Islet of Langerhans (tissue), 1 donor: ENCODE results near the gene USP24.

- RRBS: no CpG with 5 or more reads among the region's 7 CpGs
These were observed 14.9 kb upstream of the TMEM61 start for GRCh38 chr1:54965477-54965947.

GRCh38 chr1:55120467-55121126 is 81.2 kb downstream of the PCSK9 start:
- RRBS: no CpG with 5 or more reads among the region's 6 CpGs

- RRBS: no CpG with 5 or more reads among the region's 3 CpGs
These were observed 19.1 kb downstream of the USP24 start for GRCh38 chr1:55195962-55196495.

DNA sequence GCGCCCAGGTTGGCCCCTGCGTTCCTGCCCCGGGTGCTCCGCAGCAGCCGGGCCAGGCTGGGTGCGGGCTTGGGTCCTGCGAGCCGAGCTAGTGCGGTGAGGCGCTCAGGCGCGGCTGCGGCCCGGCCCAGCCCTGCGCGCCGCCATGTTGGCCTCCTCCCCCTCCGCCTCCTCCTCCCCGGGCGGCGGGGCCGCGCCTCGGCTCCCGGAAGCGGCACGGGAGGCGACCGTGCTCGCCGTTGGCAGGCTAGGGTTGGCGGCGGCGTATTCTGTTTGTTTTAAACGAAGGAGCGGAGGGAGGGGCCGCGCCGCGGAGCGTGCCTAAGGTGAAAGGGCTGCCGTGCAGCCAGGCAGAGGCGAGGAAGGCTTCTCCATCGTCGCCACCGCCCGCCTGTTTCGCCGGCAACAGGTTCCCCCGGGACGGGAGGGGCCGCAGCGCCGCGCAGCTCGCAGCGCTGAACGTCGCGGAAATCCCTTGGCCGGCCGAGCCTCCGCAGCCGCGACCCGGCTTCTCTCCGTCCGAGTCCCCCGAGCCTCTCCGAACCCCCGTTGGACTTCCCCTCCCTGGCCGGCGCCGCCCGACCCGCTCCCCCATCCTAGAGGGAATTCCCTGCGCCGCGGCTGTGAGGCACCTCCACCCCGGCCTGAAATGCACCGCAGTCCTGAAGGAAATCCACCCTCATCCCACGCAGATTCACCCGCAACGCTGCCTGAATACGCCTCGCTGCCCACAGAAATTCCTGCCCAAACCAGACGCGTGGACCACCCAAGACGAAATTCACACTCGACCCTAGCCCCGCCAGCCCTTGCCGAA is at the start of gene USP24:
TSS of gene USP24 (minus strand) at position 158 of the 814 bp plus-strand sequence.
- RRBS: 3% methylated on average over 44 of the region's 92 CpGs

DNA sequence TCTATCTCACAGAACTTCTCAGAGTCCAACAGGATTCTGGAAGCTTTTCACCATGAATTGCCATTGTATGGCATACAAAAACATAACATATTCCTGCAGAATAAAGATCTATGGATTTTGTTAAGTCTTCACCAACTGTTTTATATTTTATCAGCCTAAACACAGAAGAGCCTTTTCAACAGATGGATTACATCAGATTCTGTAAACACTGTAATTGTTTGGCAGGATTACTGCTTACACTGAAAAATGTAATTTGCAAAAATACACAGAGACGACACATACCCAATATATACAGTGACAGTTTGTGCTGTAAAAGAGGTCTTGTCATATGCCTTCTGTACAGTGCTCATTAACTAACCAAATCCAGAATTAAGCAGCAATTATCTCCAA is 618.2 kb upstream of the USP24 start:
- RRBS: no CpG with 5 or more reads among the region's 1 CpG

DNA sequence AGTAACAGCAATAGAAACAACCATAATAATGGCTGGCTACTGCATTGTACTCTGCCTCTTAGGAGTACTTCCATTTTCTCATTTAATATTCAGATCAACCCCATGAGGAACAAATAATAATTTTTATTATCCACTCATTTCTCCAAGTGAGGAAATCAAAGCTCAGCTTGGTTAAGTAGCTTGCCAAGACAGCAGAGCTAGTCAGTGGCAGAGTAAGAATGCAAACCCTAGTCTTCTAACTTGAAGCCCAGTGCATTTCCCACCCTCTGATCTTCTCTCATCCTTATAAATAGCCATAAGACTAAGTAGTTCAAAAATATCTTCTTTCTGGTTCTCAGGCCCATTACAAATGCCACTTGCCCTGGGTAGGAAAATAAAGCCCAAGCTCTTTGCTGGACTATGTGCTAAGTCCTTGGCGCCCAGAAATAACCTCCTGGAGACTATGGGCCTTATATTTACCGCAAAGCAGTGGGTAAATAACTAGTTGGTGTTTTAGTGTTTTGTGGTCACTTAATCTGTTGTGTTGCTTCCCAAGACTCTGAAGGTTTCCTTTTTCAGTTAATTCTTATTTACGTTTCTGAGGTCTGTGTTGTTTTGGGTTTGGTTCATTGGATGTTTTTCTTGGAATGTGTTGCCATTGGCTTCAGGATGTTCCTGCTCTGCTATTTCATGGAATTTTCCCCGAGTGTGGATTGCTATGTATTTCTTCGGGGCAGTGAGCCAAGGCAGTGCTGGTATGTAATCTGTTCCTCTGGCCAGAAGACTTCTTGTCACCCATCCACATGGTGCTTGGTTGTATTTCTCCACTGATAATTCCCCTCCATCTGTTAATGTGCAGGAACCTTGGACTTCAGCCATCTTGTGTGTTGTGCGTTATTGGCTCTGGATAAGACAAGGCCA is 505.6 kb downstream of the PLPP3 start:
- RRBS: no CpG with 5 or more reads among the region's 6 CpGs

DNA sequence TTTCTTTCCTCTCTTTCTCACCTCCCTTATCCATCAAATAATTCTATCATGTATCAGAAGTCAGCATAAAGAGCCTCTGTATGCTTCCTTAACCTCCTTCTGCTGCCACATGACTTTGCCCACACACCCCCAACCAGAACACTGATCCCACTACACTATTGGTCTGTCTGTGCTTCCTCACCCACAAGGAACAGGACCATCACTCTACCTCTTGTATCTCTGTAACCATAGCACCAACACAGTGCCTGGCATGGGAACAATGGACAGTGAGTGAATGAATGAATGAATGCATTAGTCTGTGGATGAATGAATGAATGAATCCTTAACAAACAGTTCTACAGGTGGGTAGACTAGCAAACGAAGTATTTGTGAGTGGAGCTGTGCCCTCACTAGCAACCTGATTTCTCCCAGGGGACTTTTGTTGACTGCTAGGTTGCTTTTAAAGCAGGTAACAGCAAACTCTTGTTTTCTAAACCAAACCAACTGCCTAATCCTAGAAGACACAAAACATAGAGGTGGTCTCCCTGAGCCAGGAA is 199.6 kb downstream of the PLPP3 start:
- RRBS: no CpG with 5 or more reads among the region's 1 CpG

- RRBS: 5% methylated on average over 27 of the region's 64 CpGs
These were observed 101.9 kb downstream of the PLPP3 start for GRCh38 chr1:56477131-56478192.

GRCh38 chr1:56516036-56517509 is 62.8 kb downstream of the PLPP3 start:
- RRBS: no CpG with 5 or more reads among the region's 10 CpGs

DNA sequence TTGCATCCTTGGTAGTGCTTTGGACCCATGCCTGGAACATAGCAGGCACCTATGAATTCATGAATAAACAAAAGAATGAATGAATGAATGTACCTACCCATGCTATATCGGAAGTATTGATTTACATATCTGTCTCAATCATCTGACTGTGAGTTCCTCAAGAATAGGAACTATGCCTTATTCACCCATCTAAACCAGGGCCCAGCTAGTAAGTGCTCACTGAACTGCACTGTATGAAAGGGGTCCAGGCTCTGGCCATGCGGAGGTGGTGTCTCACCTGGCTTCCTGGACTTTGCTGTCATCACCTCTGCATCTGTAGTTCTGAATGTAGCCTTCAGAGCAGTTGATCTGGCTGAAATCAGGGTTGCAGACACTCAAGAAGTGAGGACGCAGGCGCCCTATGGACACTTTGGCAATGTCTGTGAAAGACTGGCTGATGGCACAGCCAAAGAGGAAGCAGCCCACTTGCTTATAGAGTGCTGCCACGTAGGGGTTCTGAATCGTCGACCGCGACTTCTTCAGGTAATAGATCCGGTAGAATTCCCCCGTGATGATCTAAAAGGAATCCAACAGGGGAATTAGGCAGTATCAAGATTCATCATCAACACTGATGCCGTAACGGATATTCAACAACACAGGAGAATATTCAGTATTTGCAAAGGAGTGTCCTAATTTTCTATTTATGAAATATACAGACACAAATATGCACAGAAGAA is 55.2 kb downstream of the PLPP3 start:
- RRBS: no CpG with 5 or more reads among the region's 13 CpGs

DNA sequence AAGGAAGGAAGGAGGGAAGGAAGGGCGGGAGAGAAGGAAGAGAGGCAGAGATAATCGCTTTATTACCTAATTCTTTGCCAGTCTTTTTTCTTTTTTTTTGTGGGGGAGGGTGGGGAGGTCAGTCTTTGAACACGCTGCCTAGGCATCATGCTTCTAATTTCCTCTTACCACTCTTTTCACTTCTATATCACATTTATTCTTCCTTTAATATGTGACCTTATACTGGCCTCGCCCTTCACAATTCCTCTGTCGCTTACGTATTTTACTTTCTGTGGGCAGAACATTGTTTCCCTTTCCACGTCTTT is 1.0 kb upstream of the PRKAA2 start:
- RRBS: no CpG with 5 or more reads among the region's 7 CpGs

GRCh38 chr1:56818788-56819209 is 405 bp downstream of the FYB2 start:
- RRBS: no CpG with 5 or more reads among the region's 7 CpGs

GRCh38 chr1:56897579-56898635 is 43.3 kb downstream of the C8A start:
- RRBS: no CpG with 5 or more reads among the region's 6 CpGs

DNA sequence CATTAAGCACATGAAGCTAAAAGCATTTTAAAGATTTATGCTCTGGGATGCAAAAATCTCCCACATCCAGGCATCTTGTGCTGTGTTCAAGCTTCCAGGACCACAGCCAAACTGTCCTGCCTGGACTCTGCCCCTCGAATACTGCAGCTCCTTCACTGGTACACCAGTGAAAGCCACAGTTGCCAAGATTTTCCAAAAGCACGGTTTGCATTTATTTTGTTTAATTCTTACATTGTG is 38.7 kb downstream of the C8B start:
- RRBS: no CpG with 5 or more reads among the region's 2 CpGs

GRCh38 chr1:56963298-56964290 is 2.2 kb downstream of the C8B start:
- RRBS: no CpG with 5 or more reads among the region's 11 CpGs

DNA sequence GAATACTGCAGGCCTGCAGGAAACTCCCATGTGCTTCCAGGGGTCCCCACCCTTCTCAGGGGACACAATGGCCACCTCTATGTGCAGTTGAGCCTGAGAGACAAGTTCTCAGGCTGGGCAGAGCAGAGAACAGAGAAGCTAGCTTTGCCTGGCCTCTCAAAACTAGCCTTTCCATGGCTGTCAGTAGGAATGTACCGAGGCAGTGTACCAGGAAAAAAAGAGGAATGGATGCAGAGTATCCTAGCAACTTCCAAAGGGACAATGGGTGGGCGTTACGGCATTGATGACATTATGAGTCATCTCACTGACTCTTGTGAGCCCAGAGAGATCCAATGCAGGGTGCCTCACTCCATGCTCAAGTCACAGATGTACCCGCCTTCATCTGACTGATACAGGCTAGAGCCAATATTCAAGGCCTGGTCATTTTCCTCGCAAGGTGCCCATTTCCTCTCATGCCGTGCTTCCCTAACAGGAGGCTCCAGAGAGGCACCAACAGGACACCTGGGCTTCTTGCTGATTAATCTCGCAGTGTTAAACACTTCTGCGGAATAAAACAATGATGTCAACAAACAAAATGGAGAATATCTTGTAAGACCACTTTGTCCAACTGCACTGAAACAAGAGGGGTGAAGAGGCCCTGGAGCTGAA is 51.4 kb upstream of the C8B start:
- RRBS: no CpG with 5 or more reads among the region's 8 CpGs

- RRBS: no CpG with 5 or more reads among the region's 3 CpGs
These were observed 145.3 kb downstream of the DAB1 start for GRCh38 chr1:57278645-57278895.

DNA sequence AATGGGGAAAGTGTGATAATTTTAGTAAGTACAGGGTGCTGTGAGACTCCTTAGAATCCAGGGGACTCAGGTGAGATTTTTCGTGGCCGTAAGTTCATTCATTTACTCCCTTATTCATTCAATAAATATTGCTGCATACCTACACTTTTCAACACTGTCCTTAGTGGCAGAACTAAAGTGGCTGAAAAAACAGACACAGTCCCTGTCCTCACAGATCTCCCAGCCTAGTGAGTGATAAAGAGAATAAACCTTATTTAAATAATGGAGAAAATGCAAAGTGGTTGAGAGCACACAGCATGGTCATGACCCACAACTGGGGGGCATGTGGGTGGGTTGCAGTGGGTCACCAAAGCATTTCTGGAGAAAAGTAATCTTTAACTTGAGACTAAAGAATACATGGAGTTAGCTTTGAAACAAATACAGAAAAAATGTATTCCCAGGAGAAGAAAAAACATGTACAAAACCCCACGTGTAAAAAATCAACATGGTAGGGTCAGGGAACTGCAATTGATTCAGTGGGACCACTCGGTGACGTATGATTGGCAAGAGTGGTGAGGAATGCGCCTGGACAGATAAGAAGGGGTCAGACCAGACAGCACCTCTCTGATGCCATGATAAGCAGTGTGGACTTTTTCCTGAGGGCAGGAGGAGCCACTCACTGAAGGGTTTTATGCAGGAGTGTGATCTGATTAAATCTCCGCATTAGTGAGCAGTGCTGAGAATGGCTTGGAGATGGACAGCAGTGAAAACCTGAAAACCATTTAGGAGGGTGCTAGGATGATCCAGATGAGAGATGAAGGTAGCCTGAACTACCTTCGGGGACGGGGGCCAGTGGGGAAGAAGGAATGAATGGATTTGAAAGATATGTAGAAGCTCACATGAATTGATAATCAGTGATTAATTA is 142.6 kb downstream of the DAB1 start:
- RRBS: no CpG with 5 or more reads among the region's 9 CpGs

GRCh38 chr1:57860312-57860710 is 436.5 kb upstream of the DAB1 start:
- RRBS: no CpG with 5 or more reads among the region's 3 CpGs